Cardiac ventricle fibroblast (primary cell): ENCODE measurements around a stretch of chr15.

DNA sequence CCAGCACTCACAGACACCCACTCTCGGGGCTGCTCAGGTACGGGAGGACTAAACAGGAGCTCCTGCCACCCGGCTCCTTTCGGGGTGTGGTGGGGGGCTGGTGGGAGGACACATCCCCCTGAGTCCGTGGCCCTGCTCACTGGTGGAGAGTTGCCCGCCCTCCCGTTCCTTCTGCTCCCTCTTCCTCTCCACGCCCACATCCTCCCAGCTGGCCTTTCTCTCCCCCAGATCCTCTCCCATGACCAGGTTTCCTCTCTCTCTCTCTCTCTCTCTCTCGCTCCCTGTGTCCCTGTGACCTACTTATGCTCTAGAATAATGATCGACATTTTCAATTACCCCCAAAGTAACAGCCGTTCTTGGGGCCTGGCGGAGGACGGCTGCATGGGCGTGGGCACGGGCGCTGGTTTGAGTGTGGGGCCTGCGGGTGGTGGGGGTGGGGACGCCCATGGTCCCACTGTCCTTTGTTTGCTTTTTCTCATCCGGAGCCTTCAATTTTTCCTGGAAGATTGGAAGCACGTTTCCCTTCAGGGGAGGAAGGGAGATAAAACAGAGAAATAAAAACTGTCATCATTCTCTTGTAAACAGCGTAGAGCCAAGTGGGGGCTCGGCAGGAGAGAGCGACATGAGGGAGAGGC is 7.9 kb downstream of the ODF3L1 start:
- RAMPAGE, long total RNA, result no peak

- RAMPAGE, long total RNA, result no peak
These were observed 13.6 kb downstream of the ODF3L1 start for GRCh38 chr15:75737526-75737828.

- RAMPAGE, long total RNA, result no peak
These were observed 52.2 kb downstream of the ODF3L1 start for GRCh38 chr15:75776011-75776428.

DNA sequence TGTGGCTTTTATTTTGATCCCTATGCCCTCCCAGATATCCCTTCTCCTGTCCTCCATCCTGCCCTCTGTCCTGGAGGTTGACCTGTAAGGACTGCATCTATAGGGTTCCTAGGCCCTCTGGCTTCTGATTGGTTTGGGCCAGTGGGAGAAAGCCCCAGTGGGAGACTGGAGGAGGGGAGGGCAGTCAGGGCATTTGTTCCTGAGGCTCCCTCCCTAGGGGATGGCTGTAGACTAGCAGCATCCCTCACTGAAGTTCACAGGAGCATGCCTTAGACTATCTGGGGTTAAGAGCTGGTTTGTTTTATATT is 19.0 kb upstream of the UBE2Q2 start:
- RAMPAGE, long total RNA, result no peak

DNA sequence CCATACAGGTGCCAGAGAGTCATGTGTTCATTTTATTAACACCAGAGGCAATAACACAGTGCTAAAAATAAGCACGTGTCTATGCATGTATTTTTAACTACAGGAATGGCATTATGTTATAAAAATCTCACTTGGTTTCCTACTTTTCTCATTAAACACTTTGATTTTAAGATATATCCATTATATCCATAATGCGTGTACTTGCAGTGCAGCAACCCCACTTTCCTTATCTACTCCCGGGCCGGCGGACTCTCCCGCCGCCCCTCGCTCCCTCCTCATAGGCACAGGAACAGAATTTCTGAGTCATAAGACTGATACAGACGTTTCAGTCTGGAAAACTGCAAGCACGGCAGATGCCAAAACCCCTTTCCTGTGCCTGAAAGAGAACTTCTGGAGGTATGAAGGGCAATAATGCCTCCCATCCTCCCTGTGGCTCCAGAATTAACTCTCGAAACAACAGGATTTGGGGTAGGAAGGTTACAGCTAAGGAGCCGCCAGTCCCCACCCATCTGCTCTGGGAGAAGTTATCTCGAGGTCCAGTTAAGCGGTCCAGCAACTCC is 22.3 kb upstream of the PSTPIP1 start:
- RAMPAGE, long total RNA, result no peak

DNA sequence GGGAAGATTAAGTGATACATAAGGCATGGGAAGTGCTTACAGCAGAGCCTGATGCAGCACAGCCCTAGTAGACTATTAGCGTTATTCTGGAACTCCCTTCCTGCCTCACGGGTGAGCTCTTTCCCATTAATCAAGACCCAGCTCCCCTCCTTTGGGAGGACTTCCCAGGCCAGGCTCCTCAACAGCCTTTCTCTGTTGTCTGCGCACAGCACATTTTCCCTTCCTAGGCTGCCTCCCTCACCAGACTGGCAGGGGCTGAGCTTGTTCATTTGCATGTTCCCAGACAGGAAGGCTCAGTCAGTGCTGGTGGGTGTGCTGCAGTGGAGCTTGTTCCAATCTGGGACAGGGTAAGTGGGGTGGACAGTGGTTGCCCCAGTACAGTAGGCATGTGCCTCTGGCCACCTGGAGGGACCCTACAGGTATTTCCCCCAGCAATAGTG is 5.9 kb upstream of the PSTPIP1 start:
- RAMPAGE, long total RNA, result no peak

- RAMPAGE, long total RNA, result no peak
These were observed 27.4 kb downstream of the TSPAN3 start for GRCh38 chr15:77043627-77043870.

DNA sequence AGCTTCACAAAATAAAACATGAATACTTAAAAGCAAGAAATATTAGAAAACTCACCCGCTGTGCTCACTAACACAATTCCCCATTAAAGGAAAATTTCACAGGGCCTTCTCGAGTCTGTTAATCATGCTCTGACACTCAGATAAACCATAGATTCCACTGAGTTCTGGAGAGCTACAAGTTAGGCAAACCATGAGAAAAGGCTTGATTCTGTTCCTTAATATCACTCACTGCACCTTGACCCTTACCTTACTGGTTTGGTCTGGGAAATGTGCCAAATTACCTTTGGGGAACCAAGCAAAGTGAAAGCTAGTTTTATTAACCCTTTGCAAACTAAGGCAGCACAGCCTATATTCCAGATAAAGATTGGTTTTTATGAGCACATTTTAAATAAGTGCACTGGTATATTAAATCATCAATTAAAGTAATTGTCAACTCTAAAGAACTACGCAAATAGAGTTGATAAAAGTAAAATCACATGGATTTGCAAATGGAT is 90.2 kb upstream of the TSPAN3 start:
- RAMPAGE, long total RNA, result no peak

DNA sequence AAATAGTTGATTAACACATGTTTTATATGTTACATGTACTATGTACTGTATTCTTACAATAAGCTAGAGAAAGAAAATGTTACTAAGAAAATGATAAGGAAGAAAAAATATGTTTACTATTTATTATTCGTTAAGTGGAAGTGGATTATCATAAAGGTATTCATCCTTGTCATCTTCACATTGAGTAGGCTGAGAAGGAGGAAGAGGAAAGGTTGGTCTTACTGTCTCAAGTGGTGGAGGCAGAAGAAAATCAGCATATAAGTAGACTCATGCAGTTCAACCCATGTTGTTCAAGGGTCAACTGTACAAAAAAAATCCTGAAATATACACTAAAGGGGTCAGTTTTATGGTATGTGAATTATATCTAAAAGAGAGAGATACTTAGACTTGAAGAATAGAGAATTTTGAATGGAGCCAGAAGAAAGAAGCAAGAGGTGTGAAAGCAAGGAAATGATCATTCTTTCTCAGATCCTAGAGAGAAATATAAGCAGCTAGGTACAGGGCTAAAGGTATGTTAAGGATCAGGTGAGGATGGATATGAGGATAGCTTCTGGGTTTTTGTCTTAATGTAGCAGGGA is 5.8 kb downstream of the HMG20A start:
- RAMPAGE, long total RNA, result no peak

GRCh38 chr15:77507153-77508268 is 86.8 kb downstream of the HMG20A start:
- RAMPAGE, long total RNA, result no peak

DNA sequence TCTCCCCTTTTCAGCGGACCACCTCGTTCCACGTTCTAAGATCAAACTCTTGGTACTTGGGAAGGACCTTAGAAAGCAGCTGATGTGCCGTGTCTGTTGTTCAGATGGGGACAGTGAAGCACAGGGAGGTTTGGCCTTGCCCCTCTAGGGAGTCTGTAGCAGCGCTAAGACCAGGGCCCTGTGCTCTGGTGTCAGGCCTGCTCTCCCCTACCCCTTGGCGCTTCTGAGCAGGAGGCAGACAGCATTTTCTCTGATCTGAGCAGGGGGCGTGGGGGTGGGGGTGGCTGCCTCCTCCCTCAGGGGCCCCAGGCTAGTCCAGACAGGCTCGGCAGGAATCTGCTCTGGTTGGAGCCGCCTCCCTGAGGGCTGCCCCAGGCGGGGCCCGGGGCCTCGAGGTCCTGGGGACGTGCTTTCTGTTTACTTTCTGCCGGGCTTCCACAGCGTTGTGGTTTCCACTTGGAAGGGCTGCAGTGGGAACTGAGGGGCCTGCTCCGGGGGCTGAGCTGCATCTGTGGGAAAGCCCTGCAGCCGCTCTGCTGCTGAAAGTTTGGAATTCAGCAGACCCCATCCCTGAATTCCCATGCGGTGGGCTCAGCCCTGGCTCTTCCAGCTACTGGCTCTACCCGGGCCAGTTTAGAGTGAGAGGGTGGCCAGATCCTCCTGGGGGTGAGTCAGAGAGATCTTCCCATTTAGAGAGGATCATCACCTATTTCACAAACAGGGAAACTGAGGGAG is 105.5 kb downstream of the LINGO1 start:
- RAMPAGE, long total RNA, result no peak

GRCh38 chr15:77550798-77551338 is 81.8 kb downstream of the LINGO1 start:
- RAMPAGE, long total RNA, result no peak

GRCh38 chr15:77596848-77597413 is 35.8 kb downstream of the LINGO1 start:
- RAMPAGE, long total RNA, result no peak

DNA sequence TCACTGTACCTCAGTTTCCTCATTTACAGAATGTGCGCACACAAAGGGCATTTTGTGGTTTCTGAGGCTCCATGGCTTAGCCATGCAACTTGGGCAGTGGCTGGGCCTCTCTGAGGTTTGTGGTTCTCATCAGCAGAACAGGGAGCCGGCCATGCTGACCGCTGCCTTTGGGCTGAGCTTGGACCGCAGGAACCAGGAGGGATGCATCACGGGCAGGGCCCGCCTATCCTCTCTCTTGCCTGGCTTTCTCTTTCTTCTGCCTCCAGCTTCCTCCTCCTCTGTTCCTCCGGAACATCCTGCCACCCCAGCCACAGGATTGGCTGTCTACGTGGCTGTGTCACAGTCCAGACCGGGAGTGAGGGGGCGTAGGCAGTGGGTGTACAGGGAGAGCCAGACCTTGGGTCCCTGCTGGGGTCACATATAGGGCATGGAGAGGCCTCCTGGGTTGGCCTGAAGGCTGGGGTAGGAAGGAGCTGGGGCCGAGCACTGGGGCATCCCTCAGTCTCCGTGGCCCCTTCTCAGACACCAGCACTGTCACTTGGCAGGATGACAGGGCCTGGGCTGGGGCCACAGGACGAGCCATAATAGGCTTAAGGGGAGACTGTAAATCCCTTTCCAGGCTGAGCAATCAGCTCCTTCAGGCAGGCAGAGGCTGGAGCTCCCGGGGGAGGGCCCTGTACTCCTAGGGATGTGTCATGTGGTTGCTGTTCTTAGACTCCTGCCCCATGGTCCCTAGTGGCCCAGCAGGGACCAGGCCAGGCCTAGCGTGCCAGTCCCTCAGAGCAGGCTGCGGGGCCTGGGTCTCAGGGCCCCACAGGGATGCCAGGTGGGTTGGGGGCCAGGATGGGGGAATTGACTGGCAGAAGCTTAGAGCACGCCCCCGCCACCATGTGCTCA is 25.5 kb downstream of the LINGO1 start:
- RAMPAGE, long total RNA, result no peak

GRCh38 chr15:78000640-78001498 is 76.6 kb downstream of the TBC1D2B start:
- RAMPAGE, long total RNA, result no peak

DNA sequence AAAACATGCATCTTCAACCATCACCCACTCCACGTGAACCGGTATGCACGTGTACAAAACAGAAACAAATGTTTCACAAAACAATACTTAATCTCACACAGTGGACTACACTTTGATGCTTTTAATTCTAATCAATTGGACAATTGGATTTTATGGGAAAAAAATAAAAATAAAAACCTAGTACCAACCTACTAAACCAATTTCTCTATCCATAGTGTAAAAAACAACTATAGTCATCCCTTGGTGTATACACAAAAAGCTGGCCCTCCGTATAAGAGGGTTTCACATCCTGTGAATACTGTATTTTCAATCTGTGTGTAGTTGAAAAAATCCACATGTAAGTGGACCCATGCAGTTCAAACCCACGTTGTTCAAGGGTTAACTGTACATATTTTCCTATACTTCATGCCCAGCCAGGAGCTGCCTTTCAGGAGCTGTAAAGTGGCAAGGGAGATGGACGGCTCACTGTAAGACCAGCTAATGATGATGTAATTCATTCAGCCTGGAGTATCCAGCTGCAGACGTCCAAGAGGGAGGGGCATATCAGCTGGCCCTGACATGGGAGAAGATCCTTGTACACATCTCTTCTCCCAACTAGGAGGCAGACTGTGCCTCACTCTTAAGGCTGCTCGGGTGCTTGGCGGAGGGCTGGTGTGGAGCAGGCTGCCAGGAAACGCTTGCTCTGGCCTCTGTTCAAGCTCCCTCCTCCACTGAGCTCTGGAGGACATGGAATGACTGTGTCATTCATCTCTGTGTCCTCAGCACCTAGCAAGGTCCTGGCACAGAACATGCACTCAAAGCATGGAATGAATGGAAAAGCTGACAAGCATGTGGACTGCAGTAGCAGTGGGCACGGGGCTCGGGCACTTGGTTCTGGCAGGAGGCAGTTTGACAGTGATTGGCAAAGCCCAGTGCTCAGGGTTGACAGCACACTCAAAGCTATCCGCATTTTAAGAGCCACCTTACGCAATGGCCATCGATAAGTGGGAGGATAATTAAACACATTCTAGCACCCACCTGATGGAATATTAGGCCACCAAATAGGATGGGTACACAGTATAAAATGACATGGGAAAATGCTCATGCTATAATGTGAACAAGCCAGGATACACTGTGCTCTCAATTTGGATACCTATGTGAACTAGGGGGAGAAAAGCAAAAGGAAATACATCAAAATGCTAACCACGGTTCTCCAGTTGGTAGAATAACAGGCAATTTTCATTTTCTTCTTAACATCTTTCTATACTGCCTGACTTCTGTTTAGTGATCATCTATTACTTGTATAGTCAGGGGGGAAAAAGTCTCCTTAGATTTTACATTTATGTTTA is 72.5 kb downstream of the TBC1D2B start:
- RAMPAGE, long total RNA, result no peak

- RAMPAGE, long total RNA, result no peak
These were observed 21.2 kb downstream of the TBC1D2B start for GRCh38 chr15:78056231-78056691.

DNA sequence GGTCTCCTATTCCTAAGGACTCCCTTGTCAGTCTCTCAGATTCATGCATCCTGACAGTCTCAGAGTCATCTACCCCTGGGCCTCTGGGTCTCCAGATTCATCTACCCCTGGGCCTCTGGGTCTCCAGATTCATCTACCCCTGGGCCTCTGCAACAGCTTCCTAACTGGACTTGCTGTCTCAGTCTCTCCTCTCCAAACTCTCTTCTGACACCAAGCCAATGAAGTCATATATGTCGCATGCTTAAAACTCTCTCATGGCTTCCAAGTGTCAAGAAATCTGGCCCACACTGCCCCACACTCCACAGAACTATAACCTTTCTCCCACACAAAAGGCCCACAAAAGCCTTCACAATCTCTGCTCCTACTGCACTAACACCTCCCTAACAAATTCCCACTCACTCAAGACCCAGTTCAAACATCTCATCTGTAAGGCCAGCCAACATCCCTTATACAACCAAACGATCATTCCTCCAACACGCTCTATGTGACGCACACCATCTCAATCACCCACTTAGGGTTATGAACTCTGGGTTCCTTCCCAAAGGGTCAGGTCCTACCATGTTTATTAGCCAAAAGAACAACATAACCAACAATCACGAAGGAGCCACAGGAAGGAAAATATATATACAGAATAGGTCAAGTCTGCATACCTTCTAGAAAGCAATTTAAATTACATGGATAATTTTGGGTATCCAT is 13.6 kb downstream of the TBC1D2B start:
- RAMPAGE, long total RNA, result no peak

- RAMPAGE, long total RNA, result no peak
These were observed 23.2 kb downstream of the ACSBG1 start for GRCh38 chr15:78210992-78211820.

- RAMPAGE, long total RNA, result no peak
These were observed 11.4 kb downstream of the IREB2 start for GRCh38 chr15:78449323-78449949.